M059J (cell line): Measurements from ENCODE around the genes MATCAP2 and POU6F2.

DNA sequence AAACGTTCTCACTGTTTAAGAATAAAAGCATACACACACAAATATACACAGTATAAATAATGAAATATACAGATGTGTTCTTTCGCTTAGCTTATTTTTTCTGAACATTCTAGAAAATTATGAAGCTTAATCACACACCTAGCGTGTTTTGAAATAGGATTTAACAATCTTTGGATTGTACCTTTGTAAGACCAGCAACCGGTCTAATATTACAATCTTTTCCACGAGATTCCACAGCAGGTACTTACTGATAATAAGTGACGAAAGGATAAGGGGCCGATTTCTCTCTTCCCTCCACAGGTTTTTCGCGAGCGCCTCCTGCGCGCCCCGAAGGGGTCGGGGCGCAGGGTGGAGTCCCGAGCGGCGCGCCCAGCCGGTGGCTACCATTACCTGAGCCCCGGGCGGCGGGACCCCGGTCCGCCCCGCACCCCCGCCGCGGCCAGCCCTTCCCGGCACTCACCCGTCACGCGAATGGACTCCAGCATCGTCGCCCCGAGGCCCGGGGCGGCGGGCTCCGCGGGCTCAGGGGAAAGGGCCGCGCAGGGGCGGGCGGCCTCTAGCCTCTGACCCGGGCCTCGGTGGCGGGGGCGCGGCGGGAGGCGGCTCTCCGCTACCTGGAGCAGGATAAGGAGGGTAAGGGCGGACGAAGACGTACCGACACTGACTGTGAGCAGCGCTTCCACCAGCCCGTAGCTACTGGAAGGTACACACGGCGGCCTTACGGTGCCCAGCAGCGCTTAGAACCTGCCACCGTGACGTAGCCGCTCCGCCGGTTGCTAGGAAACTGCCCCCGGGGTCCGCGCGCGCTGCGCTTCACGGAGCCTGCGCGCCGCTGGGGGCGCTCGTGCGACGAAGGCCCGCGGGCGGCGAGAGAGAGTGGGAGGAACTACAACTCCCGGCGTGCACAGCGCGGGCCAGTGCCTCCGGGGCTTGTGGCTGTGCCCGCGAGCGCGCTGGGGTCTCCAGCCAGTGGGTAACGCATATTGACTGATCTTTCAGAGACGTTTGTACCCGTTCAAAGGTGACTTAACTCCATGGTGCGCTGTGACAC lies at the start of gene MATCAP2:
Gene MATCAP2 (minus strand): TSS at position 785 of the 1,051 bp plus-strand sequence.
- RAMPAGE, long total RNA, result no peak

DNA sequence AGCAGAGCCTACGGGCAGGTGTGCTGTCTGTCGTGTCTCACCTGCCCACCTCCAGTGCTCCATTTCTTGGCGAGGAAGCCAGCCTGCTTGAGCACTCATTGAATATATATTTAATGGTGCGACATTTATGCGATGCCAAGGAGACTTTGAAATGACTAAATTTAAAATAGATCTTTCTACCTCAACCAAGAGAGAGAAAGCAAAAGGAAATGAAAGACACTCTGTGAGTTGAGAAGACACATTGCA lies 53.5 kb upstream of the AOAH start:
- RAMPAGE, long total RNA, result no peak

DNA sequence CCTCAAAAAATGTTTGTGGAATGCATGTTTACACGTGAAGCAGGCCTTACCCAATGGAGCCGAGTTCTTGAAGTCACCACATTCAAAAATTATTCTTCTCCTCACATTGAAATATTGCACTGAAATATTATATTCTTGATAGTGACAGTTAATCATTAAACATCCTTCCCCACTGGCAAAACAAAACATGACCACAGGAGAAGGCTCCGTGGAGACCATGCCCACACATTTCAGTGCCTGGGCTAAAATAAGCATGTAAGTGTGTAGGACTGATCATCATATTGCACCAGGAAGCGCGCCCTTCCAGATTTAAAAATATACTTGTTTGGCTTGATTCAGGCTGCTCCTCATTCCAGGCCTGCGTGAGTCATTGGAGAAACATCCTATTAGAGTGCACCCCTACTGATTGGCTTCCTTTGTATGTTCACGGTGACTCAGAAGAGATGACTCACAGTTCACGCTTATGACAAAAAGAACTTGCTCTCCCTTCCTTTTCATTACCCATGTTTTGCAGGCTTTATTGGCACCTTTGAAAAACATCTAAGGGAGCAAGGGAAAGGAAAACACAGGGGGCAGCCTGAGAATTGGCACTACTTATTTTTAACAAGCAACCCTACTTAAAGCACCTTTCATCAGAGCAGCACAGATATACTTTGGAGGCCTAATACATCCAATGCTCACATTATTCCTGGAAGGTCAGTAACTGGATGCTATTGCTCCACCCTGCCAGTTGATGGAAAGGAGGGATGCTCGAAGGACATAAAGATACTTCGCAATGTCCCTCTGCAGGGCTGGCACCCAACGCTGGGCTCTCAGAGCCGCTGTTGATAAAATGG lies 307.6 kb upstream of the AOAH start:
- RAMPAGE, long total RNA, result no peak

DNA sequence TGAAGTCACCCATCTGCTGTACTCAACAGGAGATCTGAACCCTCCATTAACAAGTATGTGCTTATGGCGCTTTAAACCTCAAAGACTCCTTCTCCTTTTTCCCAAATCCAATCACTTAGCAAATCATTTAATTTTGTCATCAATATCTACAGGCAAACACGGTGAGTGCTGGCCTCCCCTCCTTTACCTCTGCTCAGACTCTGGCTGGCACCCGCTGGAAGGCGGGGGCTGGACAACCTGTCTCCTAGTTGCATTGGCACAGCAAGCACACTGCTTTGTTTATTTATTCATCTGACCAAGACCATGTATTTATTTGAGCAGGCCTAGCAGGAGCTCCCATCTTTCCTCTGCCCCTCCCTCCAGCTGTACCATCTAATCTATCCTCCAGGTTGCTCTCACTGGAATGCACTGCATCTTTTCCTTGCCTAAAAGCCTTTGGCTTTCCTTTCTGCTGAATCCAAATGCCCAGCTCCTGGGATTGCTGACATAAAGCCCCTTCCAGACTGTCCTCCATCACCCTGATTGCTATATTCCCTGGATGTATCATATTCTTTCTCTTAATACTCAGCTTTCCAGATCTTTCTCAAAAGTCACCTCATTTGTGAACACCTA lies 9.8 kb downstream of the ELMO1 start:
- RAMPAGE, long total RNA, result no peak

DNA sequence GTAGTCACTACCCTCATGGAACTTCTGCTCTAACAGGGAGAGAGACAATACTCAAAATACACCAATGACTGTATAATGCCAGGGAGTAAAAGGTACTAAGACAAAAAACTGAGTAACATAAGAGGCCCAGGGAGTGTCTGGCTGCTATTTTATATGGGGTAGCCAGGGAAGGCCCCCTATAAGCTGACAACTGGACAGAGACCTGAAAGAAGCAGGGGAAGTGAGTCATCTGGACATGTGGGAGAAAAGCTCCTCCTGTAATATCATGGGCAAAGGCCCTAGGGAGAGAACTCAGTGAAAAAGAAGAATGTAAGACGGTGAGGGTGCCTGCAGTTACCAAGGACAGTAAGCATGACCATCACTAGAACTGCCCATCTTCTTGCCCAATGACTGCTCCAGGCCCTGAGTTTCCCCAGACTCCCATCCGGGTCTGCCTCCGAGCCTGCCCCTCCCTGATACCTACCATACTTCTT lies 2.4 kb downstream of the ELMO1 start:
- RAMPAGE, long total RNA, result no peak

- RAMPAGE, long total RNA, result no peak
Measured at GRCh38 chr7:37617287-37618405, 65.9 kb upstream of the GPR141 start.

GRCh38 chr7:38273115-38273717 lies 95.2 kb downstream of the STARD3NL start:
- RAMPAGE, long total RNA, result no peak

- RAMPAGE, long total RNA, result no peak
Measured at GRCh38 chr7:38276065-38276861, 98.2 kb downstream of the STARD3NL start.

- RAMPAGE, long total RNA, result no peak
Measured at GRCh38 chr7:38311094-38312047, 133.3 kb downstream of the STARD3NL start.

GRCh38 chr7:38584417-38584956 lies 46.7 kb downstream of the AMPH start:
- RAMPAGE, long total RNA, result no peak

- RAMPAGE, long total RNA, result no peak
Measured at GRCh38 chr7:38831100-38831684, 77.8 kb downstream of the VPS41 start.

- RAMPAGE, long total RNA, result no peak
Measured at GRCh38 chr7:38863361-38864004, 45.5 kb downstream of the VPS41 start.

DNA sequence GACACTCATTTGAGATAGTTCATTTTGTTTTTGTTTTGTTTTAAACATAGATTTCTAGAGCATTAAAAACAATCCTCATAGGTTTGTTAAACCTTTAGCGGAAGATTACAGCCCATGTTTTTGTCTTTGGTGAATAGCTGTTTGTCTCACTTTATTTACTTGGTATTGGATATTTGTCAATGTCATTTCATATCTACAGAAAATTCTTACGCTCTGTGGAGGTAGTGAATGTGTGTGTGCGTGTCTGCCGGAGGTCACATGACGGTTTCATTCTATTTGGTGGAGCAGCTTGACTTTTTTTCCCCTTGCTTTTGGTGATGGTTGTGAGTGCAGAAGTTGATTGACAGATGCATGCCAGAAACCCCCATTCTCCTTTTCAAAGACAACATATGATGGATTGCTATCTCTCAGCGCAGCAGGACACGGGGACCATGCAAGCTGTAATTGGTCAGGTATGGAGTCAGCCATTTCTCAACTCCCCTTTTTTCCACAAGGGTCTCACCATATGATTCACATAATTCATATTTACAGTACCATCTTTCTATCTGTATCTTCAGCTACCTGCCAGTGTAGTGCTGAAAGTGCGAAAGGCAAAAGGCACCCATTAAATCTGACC lies at the start of gene POU6F2:
Gene POU6F2 (plus strand): TSS at position 303 of the 616 bp plus-strand sequence.
- RAMPAGE, long total RNA, result no peak

- RAMPAGE, long total RNA, result no peak
Measured at GRCh38 chr7:38978349-38979048, 790 bp downstream of the POU6F2 start.

DNA sequence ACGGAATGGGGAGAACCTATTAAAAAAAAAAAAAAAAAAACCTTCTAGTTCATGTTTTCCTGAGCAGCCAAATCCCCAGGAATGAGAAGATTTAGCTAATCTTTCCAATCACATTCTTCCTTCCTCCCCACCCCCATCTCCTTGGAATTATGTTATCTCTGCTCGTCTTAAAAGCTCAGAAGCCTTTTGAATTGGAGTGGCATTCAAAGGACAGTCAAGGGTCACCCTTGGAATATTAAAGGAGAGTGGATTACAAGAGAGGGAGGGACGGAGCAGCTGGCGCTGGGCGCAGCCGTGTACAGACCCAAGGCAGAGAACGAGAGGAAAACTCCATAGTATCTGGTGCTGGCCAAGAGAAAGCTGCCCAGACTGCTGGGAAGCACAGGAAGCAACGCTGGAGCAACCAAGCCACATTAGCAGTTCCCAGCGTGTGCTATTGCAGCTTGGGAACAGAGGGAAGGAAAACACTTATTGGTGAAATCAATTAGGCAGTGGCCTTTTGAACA lies 95.7 kb downstream of the POU6F2 start:
- RAMPAGE, long total RNA, result no peak

GRCh38 chr7:39366425-39366825 lies 199.8 kb upstream of the YAE1 start:
- RAMPAGE, long total RNA, result no peak

GRCh38 chr7:39754106-39754778 lies 130.9 kb downstream of the RALA start:
- RAMPAGE, long total RNA, result no peak

GRCh38 chr7:39793603-39794478 lies 156.2 kb upstream of the CDK13 start:
- RAMPAGE, long total RNA, result no peak

DNA sequence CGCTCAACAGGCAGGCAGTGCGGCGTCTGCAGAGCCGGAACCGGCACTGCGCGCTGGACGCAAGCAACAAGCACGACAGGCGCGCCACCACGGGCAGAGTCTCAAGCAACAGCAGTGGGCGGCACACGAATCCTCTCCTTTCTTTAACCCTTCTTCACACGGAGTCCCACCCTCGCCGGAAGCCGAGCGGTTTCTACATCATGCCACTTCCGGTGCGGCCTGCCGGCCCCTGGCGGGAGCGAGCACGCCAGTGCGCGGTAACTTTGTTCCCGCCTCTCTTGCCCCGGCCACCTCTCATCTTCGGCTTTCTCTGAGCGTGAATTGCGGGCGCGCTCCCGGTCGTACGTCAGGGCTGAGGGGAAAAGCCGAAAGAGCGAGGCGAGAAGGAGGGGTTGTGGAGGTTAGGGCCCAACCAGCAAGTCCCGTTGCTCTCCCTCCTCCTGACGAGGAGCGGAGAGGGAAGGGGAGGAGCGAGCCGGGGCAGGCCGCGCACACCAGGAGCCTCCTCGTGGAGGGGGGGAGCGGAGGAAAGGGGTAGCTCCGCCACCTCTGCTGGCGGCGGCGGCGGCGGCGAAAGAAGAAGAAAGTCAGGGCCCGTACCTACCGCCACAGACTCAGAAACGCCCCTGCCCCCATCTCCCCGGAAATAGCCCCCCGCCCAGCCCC lies 619 bp upstream of the CDK13 start:
- RAMPAGE, long total RNA, result no peak

DNA sequence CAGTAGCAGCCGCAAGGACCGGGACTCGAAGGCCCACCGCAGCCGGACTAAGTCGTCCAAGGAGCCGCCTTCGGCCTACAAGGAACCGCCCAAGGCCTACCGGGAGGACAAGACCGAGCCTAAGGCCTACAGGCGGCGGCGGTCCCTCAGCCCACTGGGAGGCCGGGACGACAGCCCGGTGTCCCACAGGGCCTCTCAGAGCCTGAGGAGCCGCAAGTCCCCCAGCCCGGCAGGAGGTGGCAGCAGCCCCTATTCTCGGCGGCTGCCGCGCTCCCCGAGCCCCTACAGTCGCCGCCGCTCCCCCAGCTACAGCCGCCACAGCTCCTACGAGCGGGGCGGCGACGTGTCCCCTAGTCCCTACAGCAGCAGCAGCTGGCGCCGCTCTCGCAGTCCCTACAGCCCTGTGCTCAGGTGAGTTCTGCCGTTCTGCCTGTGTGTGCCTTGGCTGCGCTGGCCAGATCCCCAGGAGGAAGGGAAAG lies 1.4 kb downstream of the CDK13 start:
- RAMPAGE, long total RNA, result no peak